ENCODE results near the gene PPP1R3G.

- PRO-cap, result no peak
Measured at GRCh38 chr6:5054073-5054324, 31.1 kb upstream of the PPP1R3G start.

- PRO-cap, result bidirectional peak, plus-strand start at chr6:5085340, minus-strand start at chr6:5085153
Measured at GRCh38 chr6:5085016-5085629, at the start of gene PPP1R3G. Gene PPP1R3G, plus strand, starts transcription at chr6:5085341.

DNA sequence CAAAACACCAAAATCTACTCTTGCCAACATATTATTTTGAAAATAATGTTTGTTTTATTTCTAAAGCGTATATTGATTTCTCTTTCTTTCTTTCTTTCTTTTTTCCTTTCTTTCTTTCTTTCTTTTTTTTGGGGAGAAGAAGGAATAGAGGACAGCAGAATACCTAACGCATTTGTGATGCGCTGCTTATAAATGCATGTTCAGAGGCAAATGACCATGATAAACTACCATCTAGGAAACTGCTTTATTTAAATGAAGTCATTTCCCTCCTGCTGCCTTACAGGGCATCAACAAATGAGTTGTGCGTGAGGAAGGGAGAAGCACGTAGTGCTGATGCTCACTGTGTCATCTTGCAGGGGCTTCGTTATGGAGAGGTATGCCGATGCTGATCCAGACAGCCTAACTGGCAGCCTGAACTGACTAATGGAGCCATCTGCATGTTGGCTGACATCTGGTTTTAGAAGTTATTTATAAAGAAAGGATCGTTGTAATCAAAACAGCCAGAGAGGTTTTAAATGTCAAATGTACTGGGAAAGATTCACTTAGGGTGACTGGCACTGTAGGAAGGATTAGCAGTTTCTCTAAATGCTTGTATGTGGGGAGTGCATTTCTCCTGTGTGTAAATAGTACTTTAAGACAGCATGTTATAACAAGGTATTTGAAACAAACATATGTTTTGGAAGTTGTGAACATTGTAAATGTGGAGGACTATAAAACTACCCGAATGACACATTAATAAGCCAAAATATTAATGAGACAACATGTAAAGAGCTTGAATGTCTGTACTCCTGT lies 54.5 kb downstream of the FARS2 start:
- PRO-cap, result no peak

GRCh38 chr6:5446286-5447021 lies 185.1 kb downstream of the FARS2 start:
- PRO-cap, result no peak

DNA sequence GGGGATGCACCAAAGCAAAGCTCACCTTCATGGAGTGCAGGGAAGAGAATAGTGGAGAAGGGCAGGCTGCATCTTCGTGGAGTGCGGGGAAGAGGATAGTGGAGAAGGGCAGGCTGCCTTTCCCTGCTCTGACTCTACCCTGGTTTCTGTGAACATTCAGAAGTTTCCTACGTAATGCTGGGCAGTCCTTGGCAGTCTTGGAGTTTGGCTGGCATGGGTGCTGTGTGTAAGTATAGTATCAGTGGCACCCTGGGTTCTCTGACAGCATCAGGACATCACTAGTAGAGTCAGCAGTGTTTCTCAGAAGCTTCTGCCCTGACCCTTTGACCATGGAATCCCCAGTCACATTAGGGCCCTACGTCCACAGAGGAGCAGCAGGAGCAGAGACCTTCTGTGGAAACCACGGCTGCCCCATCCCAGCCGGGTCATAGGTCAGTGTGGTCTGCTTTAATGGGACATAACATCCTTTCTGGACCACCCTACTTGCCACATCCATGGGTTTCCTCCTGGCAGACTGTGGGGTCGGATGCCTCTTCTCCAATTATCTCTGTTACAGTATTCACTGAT lies 352.9 kb downstream of the NRN1 start:
- PRO-cap, result no peak

GRCh38 chr6:5665164-5665774 lies 341.5 kb downstream of the NRN1 start:
- PRO-cap, result no peak

- PRO-cap, result no peak
Measured at GRCh38 chr6:5764252-5764983, 242.3 kb downstream of the NRN1 start.

GRCh38 chr6:5850473-5851643 lies 155.9 kb downstream of the NRN1 start:
- PRO-cap, result no peak

DNA sequence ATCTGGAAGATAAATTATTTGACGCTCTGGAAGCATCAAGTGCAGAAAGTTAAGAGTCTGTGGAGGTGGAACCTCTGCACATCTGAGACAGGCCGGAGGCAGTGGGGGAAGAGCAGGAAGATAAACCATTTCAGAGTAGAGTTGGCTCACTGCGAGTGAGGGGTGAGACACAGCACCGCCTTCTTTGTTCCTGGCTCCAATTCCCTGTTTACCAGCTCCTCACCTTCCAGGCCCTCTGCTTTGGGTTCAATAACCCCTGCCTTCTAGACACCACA lies 141.4 kb upstream of the NRN1 start:
- PRO-cap, result no peak

DNA sequence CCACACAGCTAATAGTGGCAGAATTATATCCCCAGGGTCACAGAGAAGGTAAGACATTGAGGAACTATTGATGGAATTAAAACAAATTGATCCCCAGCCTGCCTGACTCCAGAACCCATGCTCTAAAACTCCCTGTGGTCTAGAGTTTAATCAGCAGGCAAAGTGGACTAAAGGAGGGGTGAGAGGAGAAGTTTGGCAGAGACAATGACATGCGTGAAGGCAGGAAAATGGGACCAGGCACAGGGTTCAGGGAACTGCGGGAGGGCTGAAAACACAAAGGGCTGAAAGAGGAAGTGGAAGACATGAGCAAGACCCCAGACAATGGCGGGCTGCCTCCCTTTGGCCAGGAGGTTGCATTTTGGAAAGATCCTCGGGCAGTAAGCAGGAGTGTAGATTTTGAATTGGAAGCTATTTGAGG lies 3.1 kb downstream of the LY86 start:
- PRO-cap, result no peak

DNA sequence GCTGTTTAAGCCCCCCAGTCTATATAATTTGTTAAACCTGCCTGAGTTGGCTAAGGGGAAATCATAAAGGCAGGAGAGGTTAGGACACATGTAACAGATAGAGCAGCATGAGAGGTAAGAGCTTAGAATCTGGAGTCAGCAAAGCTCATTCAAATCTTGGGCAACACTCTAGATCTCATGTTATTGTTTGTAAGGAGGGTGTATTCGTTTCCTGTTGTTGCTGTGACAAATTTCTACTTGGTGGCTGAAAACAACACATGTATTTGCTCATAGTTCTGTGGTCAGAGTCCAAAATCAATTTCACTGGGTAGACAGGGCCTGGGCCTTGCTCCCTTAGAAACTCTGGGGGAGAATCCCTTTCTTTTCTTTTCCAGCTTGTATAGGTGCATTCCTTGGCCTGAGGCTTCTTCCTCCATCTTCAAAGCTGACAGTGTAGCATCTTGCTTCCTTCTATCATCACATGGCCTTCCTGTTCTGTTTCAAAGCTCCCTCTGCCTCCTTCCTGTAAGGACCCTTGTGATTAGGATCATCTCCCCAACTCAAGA lies 4.4 kb downstream of the LY86 start:
- PRO-cap, result no peak

- PRO-cap, result no peak
Measured at GRCh38 chr6:6599421-6599922, 11.0 kb downstream of the LY86 start.

DNA sequence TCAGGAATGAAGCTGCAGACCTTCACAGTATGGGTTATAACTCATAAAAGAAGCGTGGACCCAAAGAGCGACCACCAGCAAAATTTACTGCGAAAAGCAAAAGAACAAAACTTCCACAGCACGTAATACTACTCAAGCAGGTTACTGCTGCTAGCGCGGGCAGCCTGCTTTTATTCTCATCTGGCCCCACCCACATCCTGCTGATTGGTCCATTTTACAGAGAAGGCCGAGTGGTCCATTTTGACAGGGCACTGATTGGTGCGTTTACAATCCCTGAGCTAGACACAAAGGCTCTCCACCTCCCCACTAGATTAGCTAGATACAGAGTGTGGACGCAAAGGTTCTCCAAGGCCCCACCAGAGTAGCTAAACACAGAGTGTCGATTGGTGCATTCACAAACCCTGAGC lies 17.4 kb downstream of the LY86 start:
- PRO-cap, result no peak

GRCh38 chr6:6678774-6679225 lies 90.3 kb downstream of the LY86 start:
- PRO-cap, result bidirectional peak, plus-strand start at chr6:6679125, minus-strand start at chr6:6679036

DNA sequence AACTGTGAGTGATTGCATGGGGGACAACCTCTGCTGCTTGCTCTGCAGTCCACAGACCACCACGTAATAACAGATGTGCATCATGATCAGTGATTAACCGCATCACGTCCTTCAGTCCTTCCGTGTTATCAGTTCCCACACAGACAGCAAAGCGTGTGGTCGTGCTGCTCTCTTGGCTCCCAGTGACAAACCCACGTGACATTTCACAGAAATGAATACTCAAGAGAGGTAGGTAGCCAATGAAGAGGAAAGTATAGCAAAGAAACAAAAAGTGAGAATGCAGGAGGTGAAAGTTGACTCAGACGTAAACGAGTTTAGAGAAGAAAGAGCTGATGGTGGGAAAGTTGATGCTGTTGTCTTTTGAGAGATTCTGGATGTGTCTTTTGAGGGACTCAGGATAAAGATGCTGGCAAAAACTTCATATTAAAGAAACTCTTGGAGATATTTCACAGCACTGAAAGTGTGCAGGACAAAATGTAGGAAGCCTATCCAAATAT lies 96.0 kb downstream of the LY86 start:
- PRO-cap, result unidirectional peak, minus-strand start at position 184 of the sequence

GRCh38 chr6:6699902-6701113 lies 111.8 kb downstream of the LY86 start:
- PRO-cap, result no peak

- PRO-cap, result bidirectional peak, plus-strand start at chr6:6750192, minus-strand start at chr6:6750135
Measured at GRCh38 chr6:6749473-6750640, 161.3 kb downstream of the LY86 start.

- PRO-cap, result no peak
Measured at GRCh38 chr6:6750798-6751023, 162.2 kb downstream of the LY86 start.

DNA sequence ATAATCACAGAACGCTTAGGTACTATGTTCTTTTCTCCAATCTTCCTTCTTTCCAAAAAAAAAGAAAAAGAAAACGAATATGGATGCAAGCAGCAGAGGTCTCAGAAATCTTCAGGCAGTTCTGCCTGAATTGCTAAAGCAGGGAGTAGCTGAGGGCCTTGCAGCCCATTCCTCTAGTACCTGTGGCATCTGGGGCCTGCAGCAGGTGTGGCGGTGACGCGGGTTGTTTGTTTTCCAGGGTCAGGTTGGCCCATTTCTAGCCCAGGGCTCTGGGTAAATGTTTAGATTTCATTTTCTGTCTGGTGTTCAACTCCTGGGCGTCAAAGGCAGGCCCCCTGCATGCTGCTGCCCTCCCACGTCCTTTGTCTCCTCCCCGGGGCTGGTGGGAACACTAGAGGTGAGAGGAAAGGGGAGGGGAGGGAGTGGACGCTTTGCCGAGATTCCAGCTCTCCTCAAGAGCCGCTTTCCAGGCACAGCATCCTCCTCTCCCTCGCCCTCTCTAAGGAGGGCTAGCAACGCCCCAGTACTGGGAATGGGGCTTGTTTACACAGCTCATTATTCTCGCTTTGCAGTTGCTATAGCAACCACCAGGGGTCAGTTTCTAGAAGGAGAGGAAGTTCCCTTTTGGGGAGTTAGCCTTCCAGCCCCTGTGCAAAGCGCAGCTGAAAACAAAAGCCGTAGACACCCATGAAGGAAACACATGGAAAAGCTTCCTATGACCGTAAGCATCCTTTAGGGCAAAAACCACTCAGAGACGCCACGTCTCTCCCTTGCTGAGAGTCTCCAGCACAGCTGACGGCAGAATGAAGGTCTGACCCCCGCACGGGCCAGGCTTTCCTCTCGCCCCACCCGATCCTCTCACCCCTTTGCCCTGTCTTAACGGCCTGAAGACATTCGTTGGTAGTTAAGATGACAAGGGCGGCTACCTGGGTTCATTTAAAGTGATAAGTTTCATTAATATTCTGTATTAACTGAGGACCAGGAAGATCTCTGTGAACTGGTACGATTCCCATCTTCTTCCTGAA lies 170.6 kb downstream of the LY86 start:
- PRO-cap, result bidirectional peak, plus-strand start at position 671 of the sequence, minus-strand start at position 501 of the sequence

DNA sequence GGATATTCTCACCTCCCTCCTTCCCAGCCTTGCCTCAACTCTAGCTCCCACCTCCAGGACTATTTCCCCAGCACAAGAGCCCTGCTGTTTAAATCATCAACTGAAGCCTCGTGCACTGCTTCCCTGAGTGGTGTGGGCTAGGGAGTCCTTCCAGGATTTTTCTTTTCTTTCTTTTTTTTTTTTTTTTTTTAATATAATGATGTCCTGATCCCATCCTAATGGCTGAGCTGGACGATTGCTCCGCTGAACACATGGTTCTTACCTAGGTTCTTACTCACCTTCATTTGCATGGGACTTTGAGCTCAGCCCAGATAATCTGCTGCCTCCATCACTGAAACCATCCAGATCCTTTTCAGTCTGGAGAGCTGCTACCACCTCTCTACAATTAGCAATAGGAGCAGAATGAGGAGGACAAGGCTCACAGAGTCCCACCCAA lies 246.5 kb upstream of the RREB1 start:
- PRO-cap, result no peak

Measured in Metastatic Lung Carcinoma in the Adrenal Gland (tissue), 1 donor.